Rectum (tissue), 1 donor: Measurements from ENCODE around the genes GPN3 and TRAFD1.

DNA sequence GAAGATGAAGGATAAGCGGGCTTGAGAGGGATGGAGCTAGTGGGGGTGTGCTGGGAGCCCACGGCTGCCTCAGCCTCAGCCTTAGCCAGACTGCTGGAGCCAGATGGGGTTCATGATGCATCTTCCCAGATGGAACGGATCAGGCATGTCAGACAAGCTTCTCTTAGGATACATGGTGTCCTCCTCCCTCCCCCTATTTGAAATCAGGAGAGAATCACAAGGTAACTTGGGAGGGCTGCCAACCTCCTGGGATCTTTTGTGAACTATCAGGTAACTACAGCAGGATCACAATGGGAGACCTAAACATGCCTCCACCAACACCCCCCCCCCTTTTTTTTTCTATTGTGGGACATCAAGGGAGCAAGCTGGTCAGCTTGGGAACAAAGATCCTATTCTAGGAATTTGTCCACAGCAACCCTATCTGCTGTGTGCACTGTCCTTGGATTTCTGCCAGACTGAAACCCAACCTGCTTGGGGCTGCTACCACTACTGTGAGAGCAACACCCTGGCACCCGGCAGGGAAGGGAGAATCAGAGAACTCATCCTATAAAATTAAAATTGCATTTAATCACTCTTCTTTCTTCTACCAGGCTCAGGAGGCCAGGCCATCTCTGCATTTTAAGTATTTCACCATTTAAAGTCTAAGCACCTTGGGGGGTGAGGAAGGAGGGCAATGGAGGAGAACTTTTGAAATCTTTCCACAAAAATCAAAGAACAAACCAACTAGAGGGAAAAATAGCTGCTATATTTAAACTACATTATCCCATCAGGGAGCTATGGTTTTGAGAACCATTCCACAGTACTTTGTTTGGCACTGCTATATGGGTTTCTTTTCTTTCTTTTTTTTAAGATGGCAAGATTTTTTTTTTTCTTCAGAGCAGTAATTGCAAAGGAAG is 10.5 kb upstream of the ATP2A2 start:
- PRO-cap = no peak

- PRO-cap = no peak
These were observed 31.0 kb downstream of the ATP2A2 start for GRCh38 chr12:110311965-110312490.

GRCh38 chr12:110342099-110342865 is 61.2 kb downstream of the ANAPC7 start:
- PRO-cap = no peak

DNA sequence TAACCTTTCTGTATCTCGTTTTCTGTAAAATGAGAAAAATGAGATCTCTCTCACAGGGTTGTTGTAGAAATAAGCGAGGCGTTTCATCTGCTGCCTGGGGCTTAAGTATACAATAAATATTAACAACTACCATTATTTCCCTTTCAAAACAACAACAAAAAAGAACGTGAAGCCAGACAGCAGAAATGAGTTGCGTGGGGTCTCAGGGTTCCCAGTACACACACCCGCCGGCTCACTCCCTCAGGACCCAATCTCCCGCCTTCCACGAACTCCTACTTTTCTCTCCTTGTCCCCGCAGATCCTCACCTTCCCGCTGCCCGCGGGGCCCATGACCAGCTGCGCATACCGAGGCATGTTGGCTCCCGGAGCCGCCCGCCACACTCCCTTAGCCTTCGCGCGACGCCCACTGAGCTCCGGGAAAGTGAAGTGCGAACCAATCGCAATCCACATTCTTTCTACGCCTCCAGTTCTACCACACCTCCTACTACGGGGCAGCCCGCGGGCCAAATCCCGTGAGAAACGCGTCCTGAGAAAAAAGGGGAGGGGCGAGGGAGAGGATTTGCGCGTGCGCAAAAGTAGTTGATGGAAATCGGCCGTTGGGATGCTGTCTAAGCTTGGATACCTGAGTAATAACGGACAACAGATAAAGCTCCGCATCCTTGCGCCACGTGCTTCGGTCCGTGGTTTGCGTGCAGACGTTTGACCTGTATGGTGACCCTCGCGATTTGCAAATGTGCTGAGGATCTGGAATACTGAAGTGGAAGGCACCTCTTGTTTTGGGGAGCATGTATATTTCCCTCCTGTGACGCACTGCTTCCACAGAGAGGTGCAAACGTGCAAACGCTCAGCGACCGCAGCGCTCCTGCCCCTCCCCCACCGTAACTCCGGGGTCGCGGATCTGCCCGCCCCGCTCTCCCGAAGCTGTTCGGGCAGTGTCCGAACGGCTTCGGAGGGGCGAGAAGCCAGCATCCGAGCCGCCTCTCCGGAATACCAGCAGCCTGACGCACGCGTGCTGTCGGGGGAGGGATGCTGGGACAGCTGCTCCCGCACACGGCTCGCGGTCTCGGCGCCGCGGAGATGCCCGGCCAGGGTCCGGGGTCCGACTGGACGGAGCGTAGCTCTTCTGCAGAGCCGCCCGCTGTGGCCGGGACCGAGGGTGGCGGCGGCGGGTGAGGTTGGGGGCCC is at the start of gene GPN3:
GPN3 (minus strand) TSS at position 408 of the 1,185 bp plus-strand sequence.
- PRO-cap = bidirectional peak, plus-strand start at position 578 of the sequence, minus-strand start at position 408 of the sequence; unidirectional peak, plus-strand start at position 821 of the sequence; bidirectional peak, plus-strand start at position 1,015 of the sequence, minus-strand start at position 871 of the sequence

GRCh38 chr12:110548575-110549180 is 34.4 kb downstream of the PPTC7 start:
- PRO-cap = no peak

DNA sequence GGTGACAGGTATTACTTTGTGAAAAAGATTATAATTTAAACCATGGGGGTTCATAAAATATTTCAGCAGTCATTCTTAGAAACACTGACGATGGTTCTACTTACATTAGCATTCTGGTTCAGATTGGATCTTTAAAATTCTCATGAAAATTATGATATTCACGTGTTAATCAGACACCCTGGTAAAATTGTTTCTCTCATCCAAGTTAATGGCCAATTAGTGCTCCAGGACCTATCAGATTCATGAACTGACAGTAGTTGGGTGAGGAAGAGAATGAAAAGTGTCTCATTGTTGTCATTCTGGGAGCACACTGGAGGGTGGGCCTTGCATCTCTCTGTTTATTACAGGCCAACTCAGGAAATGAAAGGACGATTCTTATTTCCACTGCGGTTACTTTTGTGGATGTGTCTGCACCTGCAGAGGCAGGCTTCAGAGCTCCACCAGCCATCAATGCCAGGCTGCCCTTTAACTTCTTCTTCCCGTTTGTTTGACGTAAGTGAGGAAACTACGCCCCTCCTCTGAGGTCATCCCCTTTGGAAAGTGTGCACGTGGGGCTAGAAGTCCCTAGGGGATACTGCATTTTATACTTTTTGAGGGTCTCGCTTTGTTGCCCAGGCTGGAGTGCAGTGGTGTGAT is 33.6 kb downstream of the TCTN1 start:
- PRO-cap = unidirectional peak, minus-strand start at position 312 of the sequence

DNA sequence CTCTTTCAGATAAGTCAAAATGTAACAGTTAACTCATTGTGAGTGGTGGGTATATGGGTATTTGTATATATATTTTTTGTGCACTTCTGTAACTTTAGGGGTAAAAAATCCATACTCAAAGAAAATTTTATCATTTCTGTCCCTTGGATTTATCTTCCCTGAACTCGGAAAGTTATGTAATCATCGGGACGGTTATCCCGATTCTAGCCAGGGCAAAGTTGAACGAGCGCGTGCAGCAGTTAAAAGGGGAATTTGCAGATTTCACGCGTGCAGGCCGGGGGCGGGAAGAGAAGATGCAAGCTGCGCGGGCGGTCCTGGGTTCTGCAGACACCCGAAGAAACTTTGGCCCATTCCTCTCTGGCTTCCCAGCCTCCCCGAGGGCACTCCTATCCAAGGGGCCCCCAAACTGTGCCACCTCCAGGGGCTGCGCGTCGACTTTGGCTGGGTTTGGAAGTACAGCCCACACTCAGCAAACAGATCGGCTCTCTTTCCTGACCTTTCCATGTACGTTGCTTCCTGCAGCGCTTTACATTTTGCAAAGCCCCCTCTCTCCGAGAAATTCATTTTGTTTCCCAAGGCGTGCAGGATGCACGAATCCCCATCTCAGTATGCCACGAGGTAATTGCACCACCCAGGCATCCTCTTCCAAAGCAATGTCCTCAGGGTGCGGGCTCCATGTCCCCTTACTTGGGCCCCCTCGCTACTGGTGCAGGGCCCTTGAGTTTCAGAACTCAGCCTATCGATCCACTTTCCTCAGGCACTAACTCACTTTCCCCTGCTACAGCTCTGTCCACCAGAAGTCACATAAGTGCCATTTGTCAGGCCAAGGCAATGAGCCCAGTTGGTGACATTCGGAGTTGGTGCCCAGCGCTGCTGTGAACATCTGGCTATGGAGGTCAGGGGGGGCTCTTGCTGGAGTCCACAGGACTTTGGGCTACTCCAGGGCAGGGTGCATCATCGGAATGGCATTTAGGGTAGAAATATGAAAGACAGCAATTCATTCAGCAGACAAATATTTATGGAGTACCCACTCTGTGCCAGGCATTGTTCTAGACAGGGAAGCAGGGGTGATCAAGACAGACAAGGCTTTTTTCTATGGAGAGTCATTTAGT is 1.1 kb upstream of the PPP1CC start:
- PRO-cap = no peak

DNA sequence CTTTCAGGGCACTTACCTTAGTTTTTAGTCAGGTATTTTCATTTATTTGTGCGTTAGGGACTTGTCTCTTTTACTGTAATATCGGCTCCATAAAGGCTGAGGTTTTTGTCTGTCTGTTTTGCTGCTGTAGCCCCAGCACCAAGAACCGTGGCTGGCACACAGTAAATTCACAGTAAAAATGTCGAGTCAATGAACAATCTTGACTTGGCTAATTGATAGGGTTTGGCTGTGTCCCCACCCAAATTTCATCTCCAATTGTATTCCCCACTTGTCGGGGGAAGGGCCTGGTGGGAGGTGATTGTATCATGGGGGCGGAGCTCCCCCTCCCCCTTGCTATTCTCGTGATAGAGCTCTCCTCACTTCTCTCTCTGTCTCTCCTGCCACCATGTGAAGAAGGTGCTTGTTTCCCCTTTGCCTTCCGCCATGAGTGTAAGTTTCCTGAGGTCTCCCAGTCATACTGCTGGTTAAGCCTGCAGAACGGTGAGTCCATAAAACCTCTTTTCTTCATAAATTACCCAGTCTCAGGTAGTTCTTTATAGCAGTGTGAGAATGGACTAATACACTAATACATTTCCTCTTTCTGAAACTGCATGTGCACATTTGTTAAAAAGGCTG is 15.9 kb upstream of the MYL2 start:
- PRO-cap = no peak

DNA sequence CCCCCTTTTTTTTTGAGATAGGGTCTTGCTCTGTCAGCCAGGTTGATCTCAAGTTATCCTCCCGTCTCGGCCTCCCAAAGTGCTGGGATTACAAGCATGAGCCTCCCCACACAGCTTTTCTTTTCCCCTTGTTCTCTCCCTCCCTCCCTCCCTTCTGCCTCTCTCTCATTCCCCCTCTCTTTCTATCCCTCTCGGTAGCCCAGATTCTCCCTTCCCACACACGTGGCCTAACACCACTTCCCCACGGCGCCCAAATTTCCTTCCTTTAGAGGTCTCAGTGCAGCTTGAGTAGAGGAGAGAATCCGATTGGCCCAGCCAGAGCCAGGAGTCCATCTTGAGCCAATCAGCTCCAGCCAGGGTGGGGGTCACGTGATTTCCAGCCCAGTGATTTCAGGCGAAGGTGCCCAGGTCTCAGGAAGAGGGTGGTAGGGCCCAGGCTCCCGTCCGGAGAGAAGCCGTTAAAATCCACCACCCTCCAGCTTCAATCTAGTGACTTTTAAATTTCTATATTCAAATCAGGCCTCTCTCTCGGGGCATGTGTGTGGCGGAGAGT is 45.1 kb upstream of the MYL2 start:
- PRO-cap = no peak

- PRO-cap = no peak
These were observed 3.1 kb downstream of the CUX2 start for GRCh38 chr12:111036870-111037598.

DNA sequence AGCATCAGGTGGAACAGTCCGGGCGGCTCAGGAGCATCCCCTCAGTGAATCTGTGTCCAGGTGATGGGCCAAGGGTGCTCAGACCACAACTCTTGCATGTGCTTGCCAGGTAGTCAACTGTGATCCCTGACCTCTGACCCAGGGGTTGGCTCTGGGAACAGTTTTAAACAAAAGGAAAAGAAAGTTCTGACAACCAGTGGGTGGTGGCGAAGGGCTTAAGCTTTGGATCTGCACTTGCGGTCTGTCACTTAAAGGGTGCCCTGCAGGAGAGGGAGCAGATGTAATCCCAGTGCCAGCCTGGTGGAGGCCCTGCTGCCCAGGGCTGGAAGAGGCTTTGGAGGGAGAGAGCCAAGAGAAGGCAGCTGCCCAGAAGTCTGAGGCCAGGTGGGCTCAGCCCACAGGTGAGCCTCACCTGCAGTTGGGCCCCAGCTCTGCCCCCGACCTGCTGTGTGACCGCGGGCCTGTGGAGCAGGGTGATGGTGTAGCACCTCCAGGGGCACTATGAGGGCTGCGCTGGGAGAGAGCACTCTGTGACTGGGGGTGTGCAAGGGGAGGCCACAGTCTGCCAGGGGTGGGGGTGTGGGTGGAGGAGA is 19.1 kb downstream of the SH2B3 start:
- PRO-cap = no peak

DNA sequence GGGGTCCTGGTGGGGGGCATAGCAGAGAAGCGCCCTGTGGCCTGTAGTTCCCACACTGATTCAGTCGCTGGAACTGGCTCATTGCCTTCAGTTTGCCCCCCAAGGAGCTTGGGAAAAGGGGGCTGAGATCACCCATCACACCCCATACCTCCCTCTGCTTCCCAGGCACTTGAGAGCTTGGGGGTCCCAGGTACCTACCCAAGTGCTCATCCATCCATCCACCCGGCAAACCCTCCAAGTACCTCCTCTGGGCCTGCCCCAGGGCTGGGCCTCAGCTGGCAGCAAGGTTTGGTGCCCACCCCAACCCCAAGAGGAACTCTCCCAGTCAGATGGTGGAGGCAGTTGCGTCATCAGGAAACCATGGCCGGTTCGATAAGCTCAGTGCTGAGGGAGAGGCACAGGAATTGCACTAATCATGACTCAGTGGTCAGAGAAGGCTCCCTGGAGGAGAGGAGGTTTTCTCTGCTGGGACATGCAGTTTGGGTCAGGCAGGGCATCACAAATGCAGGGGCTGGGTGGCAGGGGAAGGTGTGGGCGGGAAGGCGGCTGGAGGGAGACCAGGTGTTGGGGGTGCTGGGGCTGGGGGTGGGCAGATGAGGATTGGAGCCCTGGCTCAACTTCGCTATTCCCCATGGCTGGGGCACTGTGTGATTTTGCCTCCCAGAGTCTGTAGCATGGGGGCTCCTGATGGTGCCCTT is 32.1 kb downstream of the SH2B3 start:
- PRO-cap = no peak

- PRO-cap = bidirectional peak, plus-strand start at chr12:111446963, minus-strand start at chr12:111446803
These were observed 41.4 kb downstream of the SH2B3 start for GRCh38 chr12:111446636-111447914.

- PRO-cap = no peak
These were observed 29.1 kb downstream of the ATXN2 start for GRCh38 chr12:111569851-111570607.

GRCh38 chr12:111599930-111600193 is 747 bp upstream of the ATXN2 start:
- PRO-cap = no peak

- PRO-cap = no peak
These were observed 5.5 kb upstream of the ALDH2 start for GRCh38 chr12:111761108-111761665.

DNA sequence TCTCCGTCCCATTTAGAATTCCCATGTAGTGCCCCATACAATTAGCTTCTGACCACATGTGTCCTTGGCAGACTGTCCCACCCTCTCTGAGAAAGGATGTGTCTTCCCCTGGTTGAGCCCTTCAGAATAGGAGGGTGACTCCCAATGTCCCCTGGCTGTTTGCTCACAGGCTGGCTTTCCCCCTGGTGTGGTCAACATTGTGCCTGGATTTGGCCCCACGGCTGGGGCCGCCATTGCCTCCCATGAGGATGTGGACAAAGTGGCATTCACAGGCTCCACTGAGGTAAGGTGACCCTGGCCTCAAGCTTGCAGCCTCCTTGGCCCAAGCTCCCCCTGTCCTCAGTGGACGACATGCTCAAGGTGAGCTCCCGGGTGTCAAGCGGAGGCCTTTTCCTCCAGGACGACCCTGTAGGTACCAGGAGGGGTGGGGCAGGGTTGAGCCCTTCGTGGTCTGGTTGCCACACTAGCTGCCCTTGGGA is 24.4 kb downstream of the ALDH2 start:
- PRO-cap = no peak

GRCh38 chr12:111840637-111841782 is 1.0 kb upstream of the MAPKAPK5 start:
- PRO-cap = unidirectional peak, plus-strand start at chr12:111841093

DNA sequence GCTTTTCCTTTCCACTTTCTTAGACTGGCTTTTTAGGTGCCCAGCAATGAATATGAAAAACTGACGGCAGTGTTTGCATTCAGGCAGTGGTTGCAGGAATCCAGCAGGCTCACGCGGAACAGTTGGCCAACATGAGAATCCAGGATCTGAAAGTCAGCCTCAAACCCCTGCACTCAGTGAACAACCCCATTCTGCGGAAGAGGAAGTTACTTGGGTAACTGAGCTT is 46.3 kb downstream of the MAPKAPK5 start:
- PRO-cap = no peak

GRCh38 chr12:112125017-112126315 is at the start of gene TRAFD1:
Gene TRAFD1, plus strand, starts transcription at chr12:112125560.
- PRO-cap = bidirectional peak, plus-strand start at chr12:112125560, minus-strand start at chr12:112125343